OVCAR3 (cell line): ENCODE measurements around the genes ZNF74 and KLHL22.

DNA sequence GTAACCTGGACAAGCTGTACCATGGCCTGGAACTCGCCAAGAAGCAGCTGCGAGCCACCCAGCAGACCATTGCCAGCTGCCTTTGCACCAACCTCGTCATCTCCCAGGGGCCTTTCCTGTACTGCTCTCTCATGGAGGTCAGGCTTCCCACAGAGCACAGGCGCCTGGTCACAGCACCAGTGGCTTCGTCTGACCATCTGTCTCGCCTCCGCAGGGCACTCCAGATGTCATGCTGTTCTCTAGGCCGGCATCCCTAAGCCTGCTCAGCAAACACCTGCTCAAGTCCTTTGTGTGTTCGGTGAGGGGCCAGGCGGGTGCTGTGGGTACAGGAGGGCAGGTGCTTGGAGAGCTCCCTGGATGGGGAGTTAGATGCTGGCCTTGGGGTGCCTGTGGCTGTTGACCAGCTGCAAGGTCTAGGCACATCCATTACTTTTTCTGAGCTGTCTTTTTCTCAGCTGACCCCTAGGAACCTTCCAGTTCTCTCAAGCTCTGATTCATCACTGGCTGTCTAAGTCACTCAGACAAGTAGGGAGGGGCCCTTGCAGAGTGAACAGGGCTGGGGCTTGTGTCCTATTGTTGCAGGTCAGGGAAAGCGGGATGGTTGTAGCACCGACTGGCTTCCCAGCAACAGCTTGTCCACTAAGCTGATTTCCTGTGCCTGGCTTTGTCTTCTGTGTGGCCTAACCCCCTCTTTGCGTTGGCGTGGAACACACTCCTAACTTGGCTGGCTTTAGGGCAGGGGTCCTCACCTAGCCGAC lies 9.3 kb downstream of the CLDN5 start:
- RRBS, result no CpG with 5 or more reads among the region's 15 CpGs

DNA sequence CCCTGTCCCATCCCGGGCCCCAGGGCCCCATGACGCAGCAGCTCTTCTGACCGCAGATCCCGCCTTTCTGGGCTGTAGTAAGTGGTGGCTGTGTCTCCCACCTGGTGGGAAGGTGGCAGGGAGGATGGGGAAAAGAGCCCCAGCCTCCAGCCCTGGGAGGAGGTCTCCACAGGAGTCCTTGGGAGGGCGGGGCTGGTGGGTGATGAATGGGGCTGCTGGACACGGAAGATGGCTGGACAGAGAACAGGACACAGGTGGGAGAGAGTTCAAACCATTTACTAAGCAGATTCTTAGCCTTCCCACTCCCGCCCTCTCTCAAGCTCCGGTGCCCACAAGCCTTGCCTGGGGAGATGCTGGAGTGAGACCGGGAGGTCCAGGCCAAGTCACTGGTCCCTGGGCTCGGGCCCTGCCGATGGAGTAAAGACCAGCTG lies 1.4 kb downstream of the CLDN5 start:
- RRBS, result 66% methylated on average over 3 of the region's 11 CpGs

GRCh38 chr22:19614891-19615712 lies 90.9 kb upstream of the CLDN5 start:
- RRBS, result 90% methylated on average over 3 of the region's 19 CpGs

DNA sequence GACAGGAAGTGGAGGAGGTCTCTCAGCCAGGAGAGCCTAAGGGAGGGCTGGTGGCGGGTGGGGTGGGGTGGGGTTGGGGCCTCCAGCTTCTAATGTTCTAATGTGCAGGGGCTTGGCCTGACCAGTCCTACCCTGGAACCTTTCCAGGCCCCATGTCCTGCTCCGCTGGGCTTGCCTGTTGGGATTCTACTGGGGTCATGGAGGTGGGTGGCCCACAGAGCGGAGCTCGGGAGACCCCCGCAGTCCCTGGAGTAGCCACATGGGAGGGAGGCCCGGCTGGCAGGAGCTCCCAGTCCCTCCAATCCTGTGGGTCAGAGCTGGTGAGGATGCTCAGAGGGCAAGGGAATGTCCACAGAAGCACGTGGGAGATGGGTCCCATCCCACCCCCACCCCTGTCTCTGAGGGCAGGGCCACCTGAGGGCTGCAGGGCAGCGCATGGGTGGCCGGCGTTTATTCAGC lies 2.9 kb downstream of the SEPTIN5 start:
- RRBS, result 96% methylated on average over 2 of the region's 10 CpGs

DNA sequence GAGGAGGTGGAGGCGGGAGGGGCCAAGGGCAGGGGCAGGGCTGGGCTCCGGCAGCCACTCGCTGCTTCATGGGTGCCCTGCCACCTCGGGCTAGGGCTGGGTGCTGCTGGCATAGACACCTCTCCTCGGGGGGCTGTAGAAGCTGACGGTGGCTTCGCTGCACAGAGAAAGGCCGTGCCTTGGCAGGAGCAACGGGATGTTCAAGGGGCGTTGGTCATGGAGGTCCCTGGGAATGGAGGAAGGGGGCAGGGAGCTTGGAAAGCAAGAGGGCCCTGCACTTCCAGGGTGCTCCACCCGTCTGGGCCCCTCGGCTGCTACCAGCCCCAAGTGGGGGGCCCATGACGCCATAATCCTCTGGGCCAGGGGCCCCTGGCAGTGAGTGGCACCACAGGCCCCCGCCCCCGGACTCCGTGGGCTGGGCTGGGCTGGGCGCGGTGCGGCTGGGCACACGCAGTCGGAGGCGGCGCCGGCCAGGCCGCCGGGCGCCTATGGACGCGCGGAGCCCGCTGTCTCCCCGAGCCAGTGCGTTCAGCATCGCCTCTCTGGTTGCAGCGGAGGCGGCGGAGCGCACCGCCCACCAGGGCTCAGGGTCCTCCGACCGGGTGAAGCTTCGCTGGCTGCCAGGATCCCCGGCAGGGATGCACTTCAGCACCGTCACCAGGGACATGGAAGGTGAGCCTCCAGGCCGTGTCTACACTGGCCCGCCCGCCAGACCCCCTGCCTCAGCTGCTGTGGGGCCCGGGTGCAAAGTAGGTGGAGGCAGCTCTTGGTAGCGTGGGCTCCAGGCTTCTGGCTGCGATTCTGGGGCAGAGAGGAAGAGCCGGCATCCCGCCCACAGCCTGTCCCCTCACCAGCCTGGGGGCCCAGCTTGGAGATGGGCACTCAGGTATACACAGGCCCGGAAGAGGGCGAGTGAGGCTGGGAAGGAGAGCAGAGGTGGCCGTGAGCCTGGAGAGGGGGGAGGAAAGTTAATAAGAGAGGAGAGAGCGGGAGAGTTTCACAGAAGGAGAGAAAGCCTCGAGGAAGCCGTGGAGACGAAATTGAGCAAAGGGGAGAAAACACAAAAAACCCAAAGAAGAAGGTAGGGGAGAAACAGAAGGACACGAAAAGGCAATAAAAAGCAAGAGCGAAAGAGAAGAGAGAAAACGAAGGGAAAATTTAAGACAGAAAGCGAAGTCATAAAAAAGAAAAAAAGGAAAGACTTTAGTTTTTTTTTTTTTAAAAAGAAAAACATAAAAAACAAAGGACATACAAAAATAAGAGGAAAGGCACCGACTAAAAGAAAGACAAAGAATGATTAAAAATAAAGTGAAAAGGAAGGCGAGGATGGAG lies 1.1 kb upstream of the TBX1 start:
- RRBS, result 55% methylated on average over 23 of the region's 65 CpGs

- RRBS, result no CpG with 5 or more reads among the region's 9 CpGs
These were observed 7.8 kb downstream of the GNB1L start for GRCh38 chr22:19846644-19847441.

DNA sequence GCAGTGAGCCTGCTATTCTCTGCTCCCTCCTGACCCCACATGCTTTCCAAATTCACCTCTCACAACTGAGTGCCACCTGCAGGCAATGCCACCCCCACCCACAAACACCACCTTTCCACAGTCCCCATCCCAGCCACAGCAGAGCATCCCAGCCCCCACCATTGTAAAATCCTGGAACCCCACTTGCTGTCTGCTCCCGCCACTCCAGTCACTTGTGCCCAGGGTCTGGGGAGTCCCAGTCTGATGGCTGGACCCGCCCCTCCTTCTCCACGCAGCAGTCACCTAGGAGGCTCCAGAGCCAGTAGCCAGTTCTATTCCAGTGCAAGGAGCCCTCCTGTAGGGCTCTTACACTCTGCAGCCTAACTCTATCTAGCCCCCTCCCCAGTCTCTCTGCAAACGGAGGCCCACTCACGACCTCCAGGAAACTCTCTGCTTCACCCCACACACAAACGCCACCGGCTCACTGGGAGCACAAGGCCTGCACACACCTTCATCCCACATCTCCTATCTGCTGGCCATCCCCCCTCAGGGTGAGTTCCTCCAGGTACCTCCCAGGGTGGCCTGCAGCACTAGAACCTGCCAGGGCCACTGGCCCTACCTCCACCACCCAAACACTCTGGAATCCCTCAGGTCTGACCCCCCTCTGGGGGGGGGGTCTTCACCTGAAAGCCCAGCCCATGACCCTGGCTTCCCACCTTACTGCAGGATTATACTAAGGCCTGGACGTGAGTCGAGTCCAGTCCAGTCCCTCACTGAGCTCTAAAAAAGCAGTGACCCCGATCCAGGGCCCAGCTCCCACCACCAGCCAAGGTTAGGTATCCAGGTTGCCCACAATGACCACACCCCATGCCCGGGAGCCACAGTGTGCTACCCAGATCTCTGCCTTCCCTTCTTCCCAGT lies 1.4 kb downstream of the GNB1L start:
- RRBS, result no CpG with 5 or more reads among the region's 11 CpGs

- RRBS, result no CpG with 5 or more reads among the region's 19 CpGs
These were observed 10.5 kb upstream of the COMT start for GRCh38 chr22:19930841-19931609.

DNA sequence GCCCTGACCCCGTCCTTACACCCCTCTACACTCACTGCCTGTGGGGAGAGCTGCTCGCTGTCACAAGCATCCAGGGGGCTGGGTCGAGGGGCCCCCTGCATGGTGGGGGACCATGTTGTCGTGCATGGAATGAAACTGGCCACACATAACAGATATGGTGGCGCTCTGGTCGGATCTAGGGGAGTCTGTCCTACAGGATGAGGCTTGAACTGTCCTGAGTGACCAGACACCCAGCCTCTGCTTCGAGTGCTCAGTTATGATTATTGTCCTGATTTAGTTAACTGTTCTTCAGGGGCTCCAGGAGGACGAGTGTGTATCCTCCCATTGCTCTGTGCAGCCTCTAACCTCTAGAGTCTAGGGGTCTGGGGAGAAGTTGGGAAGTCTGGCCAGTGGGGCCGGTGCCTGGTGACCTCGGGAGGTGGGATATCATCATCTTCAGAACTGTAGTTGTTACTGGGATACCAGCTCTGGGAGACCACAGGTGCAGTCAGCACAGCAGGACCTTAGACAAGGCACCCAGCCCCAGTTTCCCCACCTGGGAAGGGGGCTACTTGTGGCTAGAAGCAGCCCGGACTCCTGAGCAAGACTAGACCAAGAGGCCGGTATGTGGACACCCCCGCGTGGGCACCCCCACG lies 481 bp upstream of the COMT start:
- RRBS, result 3% methylated on average over 4 of the region's 15 CpGs

- RRBS, result 89% methylated on average over 5 of the region's 25 CpGs
These were observed 26.5 kb upstream of the TXNRD2 start for GRCh38 chr22:19967746-19968888.

DNA sequence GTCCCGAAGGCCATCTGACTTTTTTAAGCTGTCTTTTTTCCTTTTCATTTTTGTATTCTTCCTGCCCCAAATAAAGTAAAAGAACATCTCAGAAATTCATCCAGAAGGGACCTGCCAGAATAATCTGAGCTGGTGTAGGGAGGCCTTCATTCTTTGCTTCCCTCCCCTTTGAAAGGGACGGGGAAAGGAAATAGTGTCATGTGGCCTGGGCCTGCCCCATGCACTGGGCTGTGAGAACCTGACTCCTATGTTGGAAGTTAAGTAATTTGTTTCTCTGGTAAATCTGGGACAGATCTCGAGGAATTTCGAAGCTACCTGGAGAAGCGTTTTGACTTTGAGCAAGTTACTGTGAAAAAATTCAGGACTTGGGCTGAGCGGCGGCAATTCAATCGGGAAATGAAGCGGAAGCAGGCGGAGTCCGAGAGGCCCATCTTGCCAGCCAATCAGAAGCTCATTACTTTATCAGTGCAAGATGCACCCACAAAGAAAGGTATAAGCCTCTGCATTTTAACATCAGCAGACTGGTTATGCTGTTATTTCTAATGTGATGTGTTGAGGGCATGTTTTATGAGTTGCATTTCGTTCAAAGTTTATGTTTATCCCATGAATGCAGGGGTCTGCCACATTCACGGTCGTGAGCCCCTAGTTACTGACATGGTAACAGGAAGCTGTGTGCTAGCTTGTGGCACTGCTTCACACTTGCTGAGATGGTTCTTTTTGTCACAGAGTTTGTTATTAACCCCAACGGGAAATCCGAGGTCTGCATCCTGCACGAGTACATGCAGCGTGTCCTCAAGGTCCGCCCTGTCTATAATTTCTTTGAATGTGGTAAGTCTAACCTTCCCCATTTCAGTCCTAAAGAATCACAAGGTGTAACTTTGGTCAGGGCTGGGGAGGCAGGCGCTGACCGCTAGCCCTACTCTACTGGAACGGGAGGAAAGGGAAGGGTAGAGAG lies 11.4 kb downstream of the DGCR8 start:
- RRBS, result no CpG with 5 or more reads among the region's 22 CpGs

DNA sequence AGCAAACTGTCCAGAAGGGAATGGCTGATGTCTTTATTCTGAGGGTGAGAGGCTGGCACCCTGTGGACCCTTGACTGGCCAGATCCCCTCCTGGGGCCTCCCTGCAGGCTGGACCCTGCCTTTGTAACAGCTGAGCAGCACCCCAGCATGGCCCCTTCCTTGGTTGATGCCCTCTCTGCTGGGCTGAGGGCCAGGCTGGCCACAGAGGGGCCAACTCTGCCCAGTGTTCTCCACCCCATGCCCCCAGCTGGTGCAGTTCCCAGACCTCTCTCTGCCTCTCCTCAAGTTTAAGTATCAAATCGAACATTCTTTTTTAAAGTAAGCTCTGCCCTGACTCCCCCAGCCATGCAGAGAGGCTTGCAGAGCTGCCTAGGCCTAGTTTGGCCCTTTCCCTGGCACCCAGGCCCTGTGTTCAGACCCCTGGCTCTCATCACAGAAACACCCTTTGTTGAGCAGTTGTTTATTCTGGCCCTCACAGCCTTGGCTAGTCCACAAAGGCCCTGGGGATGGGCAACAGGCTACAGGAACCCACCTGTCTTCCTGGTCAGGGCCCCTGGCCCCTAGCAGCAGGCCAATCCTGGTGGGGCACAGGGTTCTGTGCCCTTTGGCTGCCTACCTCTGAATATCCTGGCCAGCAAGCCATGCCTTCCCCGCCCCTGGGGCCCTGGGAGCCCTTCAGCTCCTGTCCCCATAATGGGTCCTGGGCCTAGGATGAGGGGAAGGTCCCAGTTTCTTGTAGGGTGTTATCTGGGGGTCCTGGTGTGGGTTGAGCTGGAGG lies 3.9 kb upstream of the RANBP1 start:
- RRBS, result no CpG with 5 or more reads among the region's 2 CpGs

- RRBS, result no CpG with 5 or more reads among the region's 35 CpGs
These were observed 948 bp upstream of the TRMT2A start for GRCh38 chr22:20117862-20118486.

- RRBS, result no CpG with 5 or more reads among the region's 18 CpGs
These were observed 3.7 kb upstream of the ZDHHC8 start for GRCh38 chr22:20127674-20128613.

DNA sequence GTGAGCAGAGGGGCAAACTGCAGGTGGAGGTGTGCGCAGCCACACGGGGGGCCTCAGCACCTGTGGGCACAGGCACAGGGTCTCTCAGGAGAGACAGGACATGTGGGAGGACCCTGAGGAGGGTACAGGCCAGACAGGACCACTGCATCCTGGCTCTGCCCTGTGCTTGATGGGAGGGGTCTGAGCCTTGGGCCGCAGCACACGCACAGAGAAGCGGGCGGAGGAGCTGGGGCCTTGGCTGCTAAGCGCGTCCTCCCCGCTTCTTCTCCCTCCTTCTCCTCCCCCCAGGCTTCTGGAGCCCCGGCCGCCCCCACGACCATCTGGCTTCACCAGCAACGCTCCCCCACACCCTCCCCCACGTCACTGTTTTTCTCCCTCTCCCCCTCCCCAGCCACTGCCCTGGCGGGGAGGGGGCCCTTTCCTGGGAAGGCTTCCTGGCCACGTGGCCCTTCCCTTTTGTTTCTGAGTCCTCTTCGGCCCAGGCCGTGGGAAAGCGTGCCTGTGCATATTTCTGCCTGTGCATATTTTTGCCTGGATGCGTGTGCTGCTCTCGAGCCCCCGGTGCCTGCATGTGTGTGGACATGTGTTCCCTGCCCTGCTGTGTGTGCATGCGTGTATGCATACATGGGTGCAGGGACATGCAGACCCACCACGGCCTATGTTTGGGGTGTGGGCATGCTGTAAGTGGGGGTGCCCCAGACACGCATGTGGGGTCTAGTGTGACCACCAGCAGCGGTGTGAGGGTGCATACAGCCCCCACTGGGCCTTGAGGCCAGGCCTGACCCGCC lies 27.7 kb downstream of the RTN4R start:
- RRBS, result no CpG with 5 or more reads among the region's 27 CpGs

- RRBS, result 98% methylated on average over 4 of the region's 19 CpGs
These were observed 21.2 kb downstream of the RTN4R start for GRCh38 chr22:20246802-20247484.

GRCh38 chr22:20393866-20394901 lies at the start of gene ZNF74:
Gene ZNF74 (plus strand): TSS chr22:20394151.
- RRBS, result 5% methylated on average over 37 of the region's 80 CpGs

DNA sequence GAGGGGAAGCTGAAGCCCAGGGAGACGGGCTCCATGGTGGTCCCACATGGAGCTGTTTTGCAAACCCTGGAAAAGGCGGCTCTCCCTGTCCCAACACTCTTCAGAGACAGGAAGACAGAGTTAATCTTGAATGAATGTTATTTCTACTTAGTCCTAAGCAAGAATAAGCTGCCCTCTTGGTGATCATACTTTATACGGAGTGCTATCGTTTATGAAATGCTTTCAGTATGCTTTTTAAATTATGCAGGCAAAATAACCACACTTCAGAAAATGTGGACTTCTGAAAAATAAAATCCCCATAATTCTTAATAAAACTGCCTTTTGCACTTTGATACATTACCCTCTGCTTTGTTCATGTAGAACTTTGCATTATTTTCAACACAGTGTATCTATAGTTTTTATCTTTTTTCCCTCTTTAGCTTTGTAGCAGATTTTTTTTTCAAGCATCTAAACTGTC lies 14.2 kb downstream of the ZNF74 start:
- RRBS, result no CpG with 5 or more reads among the region's 4 CpGs

DNA sequence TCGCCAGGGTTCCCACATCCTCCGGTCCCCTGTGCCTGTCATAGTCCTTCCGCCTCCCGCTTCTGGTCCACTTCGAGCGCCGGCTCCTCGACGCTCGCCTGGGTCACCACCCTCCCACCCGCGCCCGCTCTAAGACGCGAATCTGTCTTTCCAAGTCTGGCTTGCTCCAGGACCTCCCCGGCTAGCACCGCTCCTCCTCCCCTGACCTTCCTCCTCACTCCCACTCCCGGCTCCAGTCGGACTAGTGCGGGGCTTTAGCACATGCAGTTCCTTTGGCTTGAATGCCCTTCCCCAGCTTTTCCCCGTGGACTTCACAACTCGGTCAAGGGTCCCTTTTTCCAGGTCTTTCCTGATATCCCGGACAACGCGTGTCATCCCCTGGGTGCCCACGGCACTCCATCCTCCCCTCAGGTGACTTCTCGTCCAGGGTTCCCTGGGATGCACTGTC lies 638 bp downstream of the SCARF2 start:
- RRBS, result 23% methylated on average over 13 of the region's 27 CpGs

- RRBS, result 4% methylated on average over 28 of the region's 61 CpGs
These were observed at the start of gene KLHL22 for GRCh38 chr22:20495689-20496298. Gene KLHL22 (minus strand): TSS chr22:20495795.